ENCODE measurements around a stretch of chr3.

- RRBS: no CpG with 5 or more reads among the region's 4 CpGs
Observed at GRCh38 chr3:197593722-197594023, 37.9 kb upstream of the BDH1 start.

DNA sequence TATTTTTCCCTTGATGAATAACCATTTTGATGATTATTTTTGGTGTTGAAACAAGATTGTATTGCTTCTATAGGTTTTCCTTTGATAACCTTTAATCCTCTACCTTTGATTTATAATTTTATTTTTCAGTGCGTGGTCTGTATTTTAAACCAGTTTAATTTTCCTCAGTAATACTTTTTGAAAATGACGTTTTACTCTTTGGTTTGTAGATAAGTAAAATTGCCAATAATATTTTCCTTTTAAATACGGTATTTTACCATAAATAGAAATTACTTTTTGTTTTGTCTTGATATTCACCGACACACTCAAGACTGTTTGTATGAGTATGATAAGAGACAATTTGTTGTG is 47.4 kb downstream of the LRCH3 start:
- RRBS: no CpG with 5 or more reads among the region's 4 CpGs

DNA sequence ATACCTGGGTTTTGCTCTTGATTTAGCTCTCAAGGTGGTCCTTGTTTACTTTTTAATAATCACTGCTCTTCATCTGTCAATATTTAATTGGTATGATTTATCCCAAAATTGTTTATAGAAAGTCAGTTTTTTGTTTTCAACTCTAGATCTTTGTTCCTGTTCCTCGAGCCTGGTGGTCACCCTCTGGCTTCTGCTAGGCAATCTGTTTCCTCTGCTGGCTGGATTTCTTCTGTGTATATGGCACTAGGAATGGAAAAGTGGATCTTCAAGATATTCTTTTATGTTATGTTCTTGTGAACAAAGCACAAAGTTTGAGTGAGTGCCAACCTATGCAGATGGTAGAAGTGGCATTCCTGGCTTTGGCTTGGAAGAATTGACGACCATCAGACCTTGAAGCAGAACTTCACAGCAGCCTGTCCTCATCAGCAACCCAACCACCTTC is 78.4 kb downstream of the LMLN start:
- RRBS: no CpG with 5 or more reads among the region's 2 CpGs

DNA sequence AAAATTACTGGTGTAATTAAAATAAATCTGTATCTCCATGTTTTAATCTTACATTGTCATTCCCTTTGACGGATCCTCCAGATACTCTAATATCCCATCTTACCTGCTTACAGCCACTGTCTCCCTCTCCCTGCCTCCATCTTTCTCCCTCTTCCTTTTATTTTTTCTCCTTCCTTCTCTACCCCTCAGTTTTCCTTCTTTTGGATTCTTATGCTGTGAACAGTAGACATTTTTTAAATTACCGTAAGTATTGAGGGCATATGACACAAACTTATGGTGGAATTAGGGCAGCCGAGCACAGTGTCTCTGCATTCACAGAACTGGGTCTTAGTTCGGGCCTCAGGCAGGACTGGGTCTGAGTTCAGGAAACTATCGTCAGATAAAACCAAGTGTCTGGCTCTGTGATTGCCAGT is 146.1 kb downstream of the LMLN start:
- RRBS: no CpG with 5 or more reads among the region's 5 CpGs

Measured in AG04449 (cell line).